Foreskin keratinocyte (primary cell): ENCODE results near the genes OR1J4, OR1L4 and STRBP.

DNA sequence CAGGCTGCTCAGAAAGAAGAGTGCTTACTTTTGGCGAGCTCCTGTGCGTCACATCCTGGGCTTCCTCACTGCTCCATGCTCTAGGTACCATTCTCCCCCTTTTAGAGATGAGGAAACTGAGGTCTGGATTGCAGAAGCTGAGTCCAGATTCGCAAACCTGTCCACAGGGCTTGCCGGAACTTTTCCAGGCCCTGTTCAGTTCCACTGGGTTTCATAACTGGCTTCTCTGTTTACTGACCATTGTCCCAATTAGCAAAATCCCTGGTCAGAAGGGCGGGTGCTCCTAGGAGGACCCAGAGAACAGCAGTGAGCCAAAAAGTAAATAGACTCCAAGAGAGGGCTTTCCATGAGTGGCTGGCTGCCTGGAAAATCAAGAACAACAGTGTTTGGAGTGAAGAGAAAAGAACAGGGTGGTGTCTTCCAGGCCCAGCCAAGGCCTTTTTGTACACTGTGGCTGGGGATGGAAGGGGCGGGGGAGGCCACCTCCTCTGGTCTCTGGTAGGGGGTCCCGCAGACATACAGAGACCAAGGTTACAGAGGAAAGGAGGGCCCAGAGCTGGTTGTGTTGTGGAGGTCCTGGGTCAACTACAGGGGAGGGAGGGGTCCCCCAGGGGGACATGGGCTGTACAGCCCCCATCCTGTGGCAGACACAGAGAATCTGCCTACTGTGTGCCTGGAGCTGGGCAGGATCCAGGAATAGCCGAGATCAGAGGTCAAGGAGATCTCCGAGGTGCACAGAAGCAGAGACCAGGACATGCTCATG, 27.3 kb downstream of the GSN start:
- RAMPAGE, total RNA: no peak

- RAMPAGE, total RNA: no peak
Observed at GRCh38 chr9:121301879-121302464, 34.0 kb downstream of the GSN start.

GRCh38 chr9:121364043-121364583, 5.9 kb downstream of the STOM start:
- RAMPAGE, total RNA: no peak

DNA sequence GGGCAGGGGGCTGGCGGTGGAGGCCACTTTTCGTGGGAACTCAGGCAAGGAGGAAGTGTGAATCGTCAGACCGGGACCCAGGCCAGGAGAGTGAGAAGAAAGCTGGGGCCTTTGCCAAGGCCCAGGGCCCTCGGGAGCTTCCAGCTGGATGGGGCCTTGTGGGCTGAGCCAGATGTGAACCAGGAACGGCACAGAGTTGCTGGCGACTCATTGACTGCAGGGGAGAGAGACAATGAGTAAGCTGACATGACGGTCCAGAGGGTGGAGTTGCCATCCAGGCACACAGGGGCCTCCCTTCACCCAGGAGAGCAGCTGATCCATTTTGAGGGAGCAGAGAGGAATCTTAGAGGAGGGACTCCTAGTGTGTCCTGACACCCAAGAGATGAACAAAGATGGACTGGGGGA, 30.1 kb upstream of the GGTA1 start:
- RAMPAGE, total RNA: no peak

DNA sequence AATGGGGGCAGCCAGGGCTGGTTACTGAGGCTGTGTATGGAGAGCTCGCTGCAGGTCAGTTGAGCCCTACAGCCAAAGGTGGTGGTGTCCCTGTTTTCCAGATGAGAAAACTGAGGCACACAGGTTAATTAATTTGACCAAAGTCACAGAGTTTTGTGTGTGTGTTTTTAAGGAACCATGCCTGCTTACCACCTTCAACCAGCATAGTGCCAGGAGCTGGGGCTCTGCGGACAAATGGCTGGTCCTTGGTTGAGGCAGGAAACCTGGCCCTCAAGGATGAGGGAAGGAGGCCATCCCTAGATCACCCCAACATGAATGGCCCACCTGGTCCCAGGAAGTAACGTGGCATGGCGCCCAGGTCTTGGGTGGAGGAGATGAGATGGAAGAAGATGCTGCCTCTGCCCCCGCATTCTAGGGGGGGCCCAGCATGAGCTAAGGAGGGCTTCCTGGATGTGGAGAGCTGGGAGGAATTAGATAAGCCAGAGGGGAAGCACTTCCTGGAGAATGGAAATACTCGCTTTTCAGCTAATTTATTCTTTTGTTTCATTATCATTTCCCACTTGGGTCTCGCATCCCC, 94.9 kb downstream of the DAB2IP start:
- RAMPAGE, total RNA: no peak

GRCh38 chr9:121751723-121752729, 100.6 kb downstream of the DAB2IP start:
- RAMPAGE, total RNA: no peak

DNA sequence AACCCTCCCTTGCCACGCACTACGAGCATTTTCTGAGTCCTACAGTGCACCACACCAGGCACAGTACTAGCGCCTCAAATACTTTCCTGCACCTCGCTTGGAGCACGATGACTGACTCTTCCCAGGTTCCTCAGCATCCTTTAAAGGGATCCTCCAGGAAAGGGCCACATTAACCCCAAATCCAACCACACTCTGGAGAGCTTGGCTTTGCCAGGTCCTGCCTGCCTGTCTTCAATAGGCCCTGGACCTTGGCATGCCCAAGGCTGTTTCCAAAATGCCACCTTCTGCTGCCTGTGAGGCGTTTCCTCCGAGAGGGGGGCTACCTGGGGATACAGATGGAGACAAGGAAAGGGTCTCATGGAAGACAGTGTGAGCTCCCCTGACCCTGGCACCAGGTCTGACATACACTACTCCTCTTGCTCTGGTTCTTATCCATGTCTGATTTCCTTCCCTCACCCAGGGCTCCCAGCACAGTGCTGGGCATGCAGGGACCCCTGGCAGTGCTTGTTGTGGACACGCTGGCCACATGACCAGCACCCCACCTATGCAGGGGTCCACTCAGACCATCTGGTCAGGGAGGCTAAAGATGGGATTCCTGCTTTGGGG, 170.0 kb downstream of the DAB2IP start:
- RAMPAGE, total RNA: no peak

- RAMPAGE, total RNA: no peak
Observed at GRCh38 chr9:121985952-121986442, 107.1 kb downstream of the TTLL11 start.

- RAMPAGE, total RNA: no peak
Observed at GRCh38 chr9:122015304-122015669, 77.8 kb downstream of the TTLL11 start.

- RAMPAGE, total RNA: no peak
Observed at GRCh38 chr9:122332064-122332612, 38.7 kb upstream of the PTGS1 start.

DNA sequence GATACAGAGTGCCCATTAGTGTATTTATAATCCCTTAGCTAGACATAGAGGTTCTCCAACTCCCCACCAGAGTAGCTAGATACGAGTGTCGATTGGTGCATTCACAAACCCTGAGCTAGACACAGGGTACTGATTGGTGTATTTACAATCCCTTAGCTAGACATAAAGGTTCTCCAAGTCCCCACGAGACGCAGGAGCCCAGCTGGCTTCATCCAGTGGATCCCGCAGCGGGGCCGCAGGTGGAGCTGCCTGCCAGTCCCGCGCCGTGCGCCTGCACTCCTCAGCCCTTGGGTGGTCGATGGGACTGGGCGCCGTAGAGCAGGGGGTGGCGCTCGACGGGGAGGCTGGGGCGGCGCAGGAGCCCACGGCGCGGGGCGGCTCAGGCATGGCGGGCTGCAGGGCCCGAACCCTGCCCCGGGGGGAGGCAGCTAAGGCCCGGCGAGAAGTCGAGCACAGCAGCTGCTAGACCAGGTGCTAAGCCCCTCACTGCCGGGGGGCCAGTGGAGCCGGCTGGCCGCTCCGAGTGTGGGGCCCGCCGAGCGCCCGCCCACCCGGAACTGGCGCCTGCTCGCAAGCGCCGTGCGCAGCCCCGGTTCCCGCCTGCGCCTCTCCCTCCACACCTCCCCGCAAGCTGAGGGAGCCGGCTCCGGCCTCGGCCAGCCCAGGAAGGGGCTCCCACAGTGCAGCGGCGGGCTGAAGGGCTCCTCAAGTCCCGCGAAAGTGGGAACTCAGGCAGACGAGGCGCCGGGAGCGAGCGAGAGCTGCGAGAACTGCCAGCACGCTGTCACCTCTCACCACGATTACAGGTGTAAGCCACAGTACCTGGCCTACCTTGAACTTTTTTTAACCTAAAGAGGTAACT, 35.3 kb downstream of the PTGS1 start:
- RAMPAGE, total RNA: no peak

DNA sequence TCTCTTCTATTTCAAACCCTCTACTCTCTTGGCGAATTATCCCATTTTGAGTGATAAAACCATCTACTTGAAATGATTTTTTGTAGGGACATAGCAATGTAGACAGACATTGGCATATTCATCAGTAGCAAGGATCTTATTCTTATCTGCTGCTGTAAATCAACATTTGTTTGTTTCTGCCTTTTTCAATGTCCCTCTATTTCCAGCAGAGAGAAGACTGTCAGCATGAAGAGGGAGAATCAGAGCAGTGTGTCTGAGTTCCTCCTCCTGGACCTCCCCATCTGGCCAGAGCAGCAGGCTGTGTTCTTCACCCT, at the start of gene OR1J4:
OR1J4 (plus strand) TSS at position 226 of the 314 bp plus-strand sequence.
- RAMPAGE, total RNA: no peak

DNA sequence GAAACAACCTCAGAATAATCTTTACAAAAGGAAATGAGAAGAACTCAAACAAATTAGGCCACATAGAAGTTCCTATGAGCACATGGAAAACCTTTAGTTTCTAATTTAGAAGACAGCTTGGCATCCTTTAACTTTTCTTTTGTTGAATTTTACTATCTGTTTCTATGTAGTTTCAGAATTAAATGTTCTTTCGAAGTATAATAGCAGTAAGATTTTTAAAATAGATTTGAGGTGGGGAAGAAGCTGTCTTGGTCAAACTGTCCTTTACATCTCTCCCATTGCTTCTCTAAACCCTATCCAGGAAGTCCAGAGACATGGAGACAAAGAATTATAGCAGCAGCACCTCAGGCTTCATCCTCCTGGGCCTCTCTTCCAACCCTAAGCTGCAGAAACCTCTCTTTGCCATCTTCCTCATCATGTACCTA, at the start of gene OR1L4:
OR1L4 (plus strand) TSS at position 315 of the 425 bp plus-strand sequence.
- RAMPAGE, total RNA: no peak

DNA sequence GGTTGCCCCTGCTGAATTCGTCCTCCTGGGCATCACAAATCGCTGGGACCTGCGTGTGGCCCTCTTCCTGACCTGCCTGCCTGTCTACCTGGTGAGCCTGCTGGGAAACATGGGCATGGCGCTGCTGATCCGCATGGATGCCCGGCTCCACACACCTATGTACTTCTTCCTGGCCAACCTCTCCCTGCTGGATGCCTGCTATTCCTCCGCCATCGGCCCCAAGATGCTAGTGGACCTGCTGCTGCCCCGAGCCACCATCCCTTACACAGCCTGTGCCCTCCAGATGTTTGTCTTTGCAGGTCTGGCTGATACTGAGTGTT, 189 bp downstream of the OR5C1 start:
- RAMPAGE, total RNA: no peak

DNA sequence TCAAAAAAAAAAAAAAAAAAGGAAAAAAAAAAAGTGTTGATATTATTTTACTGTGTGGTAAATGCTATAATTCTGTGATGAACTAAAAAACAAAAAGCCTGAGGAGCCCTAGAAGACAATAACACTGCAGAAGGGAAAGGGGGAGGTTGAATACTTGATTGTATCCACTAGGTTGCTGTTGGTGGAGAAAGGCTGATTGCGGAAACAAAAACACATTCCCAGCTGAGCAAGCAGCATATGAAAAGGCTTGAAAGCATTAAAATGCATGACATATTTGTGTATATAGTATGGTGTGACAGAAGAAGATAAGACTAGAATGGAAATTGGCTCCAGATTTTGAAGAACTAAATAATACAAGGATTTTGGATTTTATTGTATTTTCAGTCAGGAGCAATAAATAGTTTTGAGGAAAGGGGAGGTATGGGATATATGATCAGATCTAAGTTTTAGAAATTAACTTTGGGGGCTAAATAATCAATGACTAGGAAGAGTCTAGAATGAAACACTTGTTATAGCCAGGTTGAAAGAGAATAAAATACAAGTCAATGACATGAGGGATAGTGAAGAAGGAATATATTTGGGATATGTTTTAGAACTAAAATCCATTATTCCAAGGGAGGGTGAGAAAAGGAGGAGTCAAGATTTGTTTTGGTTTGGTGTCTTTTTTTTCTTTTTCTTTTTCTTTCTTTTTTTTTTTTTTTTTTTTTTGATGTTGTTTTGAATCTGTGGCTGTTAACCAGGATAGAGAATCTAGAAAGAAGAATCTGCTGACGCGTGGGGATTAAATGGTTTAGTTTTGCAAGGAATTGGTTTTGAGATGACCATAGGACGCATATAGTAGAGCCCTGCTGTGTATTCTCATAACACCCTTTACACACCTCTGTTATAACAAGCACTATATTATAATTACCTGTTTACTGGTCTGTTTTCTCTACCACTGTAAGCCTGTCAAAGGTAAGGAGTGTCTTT, 9.2 kb downstream of the RABGAP1 start:
- RAMPAGE, total RNA: no peak

DNA sequence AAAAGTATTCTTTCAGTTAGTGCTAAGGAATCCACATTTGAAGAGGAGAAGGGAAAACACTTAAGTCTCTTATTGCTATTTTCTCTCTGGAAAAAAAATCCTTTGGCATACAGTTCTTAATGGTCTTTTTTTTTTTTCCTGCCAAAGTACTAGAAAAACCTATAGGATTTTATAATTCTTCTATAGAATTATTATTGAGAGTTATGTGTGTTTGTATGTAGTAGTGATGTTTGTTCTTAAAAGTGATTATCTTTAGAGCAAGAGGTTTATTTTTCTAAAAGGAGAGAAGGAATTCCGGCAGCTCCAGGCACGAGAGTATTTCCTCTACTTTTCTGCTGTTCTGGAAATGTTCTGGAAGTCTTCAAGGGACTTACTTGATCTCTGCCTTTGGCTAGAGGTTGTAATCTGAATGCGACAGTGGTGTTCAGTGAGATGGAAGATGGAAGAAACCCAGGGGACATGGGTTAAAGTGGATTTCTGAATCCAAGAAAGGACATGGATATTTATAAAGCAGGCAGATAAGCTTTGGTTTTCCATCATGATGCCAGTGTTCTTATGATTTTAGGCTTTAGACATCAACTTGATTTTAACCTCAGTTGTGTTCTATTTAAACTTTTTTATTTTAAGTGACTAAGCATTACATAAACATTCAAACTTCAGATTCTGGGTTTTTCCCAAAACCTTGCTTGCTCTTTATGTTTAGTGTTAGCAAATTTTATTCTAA, 3.4 kb downstream of the GPR21 start:
- RAMPAGE, total RNA: no peak

GRCh38 chr9:123131364-123132131, 98.1 kb downstream of the GPR21 start:
- RAMPAGE, total RNA: no peak

DNA sequence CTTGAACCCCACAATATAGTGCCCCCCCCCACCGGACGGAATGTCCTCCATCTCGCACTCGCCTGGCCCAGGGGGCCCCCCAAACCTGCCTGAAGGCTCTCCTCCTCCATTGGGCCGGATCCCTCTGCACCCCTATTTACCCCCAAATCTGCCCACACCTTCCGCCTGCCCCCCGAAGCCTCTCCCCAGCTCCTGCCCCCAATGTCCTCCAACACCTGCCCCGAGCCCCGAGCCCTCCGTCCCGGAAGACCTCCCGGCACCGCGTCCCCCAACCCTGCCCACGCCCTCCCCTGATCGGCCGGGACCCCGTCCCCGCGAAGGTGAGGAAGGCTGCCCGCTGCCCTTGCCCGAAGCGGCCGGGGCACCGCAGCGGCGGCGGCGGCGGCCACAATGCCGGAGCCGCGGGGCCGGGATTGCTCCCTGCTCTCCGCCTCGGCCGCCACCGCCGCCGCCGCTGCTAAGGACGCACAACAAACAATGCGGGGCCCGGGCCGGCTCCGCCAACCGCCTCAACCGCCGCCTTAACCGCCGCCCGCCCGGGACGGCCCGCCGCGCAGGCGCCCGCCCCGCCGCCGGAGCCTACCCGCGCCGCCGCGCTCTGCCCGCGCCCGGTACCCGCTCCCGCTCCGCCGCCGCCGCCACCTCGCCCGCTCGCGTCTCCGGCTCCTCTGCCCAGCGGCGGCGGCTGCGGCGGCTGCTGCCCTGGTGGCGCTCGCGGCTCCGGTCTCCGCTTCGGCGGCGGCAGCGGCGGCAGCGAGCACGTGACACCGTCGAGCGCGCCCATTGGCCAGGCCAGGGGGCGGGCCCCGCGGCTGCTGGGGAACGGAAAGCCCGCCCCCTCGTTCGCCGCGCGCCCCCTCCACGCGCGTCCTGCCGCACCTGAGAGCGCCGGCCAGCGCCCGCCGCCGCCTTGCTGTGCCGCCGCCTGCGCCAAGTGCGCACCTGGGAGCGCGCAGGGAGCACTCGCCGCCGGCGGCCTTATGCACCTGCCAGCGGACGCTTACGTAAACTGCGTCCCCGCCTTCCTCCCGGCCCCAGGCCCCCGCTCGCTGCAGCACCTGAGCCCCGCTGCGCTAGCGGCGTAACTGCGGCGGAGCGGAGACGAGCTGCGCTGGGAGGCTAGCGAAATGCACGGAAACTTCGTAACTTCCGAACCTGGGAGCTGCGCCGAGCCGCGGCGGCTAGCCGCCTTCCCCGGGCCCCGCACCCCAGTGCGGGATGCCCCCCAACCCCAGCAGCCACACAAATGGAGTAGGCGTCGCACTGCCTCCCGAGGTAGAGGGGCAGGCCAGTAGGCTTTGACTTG, at the start of gene STRBP:
STRBP (minus strand) TSS at position 734 of the 1,306 bp plus-strand sequence.
- RAMPAGE, total RNA: no peak

DNA sequence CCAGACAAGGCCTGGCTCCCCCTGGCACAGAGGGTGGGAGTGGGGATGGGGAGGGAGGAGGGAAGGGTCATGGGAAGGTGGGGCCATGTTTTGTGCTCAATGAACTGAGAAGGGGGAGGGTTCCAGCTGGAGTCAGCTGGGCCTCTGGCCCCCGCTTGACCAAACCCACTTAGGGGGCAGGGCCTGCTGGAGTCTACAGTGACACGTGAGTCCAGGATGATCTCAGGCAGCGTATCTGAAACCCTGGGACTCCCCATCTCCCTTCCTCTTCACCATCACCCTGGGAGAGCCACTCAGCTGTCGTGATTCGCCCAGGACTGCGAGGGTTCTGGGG, 8.5 kb downstream of the CRB2 start:
- RAMPAGE, total RNA: no peak

GRCh38 chr9:123368045-123368510, 12.1 kb downstream of the CRB2 start:
- RAMPAGE, total RNA: no peak